A172 (cell line): ENCODE data around the genes SIN3B, USHBP1, PLVAP, CCDC194 and CCDC124.

GRCh38 chr19:16591008-16591751, 19.0 kb upstream of the SLC35E1 start:
- RAMPAGE, long total RNA: no peak

- RAMPAGE, long total RNA: no peak
These were observed 22.4 kb upstream of the SLC35E1 start for GRCh38 chr19:16594572-16595017.

- RAMPAGE, long total RNA: no peak
These were observed at the start of gene SIN3B for GRCh38 chr19:16829107-16830251. Gene SIN3B (plus strand): TSS chr19:16829398.

- RAMPAGE, long total RNA: no peak
These were observed 8.3 kb downstream of the SIN3B start for GRCh38 chr19:16837495-16837972.

- RAMPAGE, long total RNA: no peak
These were observed 19.6 kb downstream of the MYO9B start for GRCh38 chr19:17094853-17095802.

GRCh38 chr19:17197616-17198306, 17.4 kb upstream of the USE1 start:
- RAMPAGE, long total RNA: no peak

DNA sequence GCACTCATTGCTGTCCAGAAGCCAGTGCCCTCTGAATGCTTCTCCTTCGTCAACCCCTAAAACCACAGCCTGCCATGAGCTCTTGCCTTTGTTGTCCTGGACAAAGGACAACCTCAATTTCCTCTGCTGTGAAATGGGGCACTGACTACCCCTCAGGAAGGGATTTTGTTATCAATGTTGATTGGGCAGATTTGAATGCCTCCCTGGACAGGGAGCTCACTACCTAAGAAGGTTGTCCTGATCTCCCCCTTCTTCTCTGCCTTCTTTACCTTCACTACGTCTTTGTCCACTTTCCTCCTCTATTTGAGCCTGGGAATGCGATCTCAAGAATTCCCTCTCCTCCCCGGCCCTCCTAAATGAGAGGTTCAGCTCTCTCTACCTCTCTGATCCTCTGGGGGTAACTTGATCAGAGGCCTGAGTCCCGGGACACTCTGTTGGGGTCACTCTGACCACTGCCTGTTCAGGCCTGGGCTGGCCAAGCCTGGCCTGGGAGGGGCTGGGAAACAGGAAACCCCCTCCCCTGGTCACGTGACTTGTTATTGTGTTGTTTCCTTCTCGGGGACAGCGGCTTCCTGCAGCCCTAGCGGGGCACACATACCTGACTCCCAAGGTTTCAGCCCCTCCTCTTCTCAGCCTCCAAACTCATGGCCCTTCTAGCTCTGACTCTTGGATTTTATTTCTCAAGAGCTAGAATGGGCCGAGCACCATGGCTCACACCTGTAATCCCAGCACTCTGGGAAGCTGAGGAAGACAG, at the start of gene USHBP1:
USHBP1 (minus strand) TSS at position 454 of the 754 bp plus-strand sequence.
- RAMPAGE, long total RNA: no peak

- RAMPAGE, long total RNA: no peak
These were observed 4.1 kb downstream of the BABAM1 start for GRCh38 chr19:17271281-17271727.

DNA sequence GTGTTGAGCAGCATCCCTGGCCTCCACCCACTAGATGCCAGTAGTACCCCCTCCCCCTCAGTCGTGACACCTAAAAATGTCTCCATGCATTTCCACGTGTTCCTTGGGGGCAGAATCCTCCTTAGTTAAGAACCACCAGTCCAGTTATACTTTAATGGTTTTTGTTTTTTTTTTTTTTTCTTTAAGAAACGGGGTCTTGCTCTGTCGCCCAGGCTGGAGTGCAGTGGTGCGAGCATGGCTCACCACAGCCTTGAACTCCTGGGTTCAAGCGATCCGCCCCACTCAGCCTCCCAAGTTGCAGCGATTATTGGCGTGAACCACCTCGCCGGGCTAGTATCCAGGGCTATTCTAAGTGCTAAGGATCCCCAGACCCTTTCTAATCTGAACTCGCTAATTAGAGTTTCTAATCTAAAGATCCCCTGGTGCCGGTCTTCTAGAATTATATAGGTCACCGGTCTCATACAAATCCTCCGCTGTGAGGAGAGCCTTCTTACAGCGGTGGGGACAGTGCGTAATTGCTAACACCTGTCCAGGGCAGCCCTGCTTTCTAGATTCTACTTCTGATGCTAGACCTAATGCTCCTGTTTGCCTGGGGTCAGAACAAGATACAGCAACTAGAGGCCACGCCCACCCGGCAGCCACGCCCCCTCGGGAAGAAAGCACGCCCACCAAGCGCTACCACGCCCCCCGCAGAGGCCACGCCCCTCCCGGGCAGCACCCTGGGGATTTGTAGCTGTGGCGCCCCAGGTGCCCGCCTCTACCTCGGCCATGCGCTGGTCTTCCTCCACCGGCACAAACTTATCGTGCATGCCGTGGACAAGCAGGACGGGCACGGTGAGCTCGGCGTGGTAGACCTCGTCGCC, 9.5 kb downstream of the ABHD8 start:
- RAMPAGE, long total RNA: no peak

DNA sequence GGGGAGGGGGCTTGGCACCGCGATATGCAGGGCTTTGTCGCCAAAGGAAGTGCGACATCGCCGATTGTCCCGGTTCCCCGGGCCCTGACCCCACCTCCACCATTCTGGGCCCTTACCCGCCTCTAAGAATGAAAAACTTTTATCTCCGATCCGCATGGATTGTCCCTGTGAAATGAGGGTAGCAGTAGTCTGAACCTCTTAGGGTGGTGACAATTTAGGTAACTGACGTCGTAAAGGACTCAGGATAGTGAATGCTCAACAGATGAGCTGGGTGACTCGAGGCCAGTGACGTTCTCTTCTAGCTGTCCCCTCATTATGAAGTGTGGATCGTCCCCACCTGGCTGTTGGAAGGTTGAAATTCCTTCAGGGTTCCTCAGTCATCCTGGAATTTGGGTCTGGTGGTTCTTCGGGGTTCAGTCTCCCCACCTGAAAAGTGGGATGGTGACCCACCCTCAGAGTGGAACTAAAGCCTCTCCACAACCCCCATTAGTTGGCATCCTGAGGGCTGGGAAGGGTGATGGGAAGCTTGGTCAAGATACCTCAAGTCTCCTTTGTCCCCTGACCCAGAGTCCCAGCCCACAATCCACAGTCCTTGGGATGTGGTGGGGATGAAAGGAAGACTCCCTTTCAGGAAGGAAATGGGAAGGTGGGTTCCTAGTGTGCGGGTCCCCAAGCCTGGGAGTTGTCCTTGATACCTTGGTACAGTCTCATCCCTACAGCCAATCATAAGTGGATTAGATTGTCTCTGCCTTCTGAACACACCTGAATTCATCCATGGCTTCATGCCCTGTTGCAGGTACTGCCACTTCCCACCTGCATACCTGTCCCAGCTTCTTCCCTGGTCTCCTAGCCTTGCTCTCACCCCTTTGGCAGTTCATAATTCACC, 931 bp downstream of the DDA1 start:
- RAMPAGE, long total RNA: no peak

- RAMPAGE, long total RNA: no peak
These were observed 581 bp downstream of the ANO8 start for GRCh38 chr19:17334209-17334339.

GRCh38 chr19:17337726-17338527, 574 bp downstream of the GTPBP3 start:
- RAMPAGE, long total RNA: no peak

DNA sequence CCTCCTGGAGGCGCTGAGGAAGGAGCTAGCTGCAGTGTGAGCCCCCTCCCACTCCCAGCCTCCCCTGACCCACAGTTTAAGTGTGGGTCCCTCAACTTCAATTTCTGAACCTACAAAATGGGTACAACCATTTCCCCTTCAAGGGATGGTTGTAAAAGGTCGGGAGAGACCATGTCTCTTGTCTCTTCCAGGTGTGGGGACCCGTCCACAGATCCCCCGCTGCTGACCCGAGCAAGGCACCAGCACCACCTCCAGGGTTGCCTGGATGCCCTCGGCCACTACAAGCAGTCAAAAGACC, 3.9 kb downstream of the GTPBP3 start:
- RAMPAGE, long total RNA: no peak

- RAMPAGE, long total RNA: no peak
These were observed at the start of gene PLVAP for GRCh38 chr19:17376971-17377887. Gene PLVAP (minus strand): TSS chr19:17377342.

- RAMPAGE, long total RNA: no peak
These were observed at the start of gene CCDC194 for GRCh38 chr19:17393798-17394402. Gene CCDC194 (minus strand): TSS chr19:17394196.

GRCh38 chr19:17414973-17415535, 4.8 kb upstream of the MVB12A start:
- RAMPAGE, long total RNA: no peak

DNA sequence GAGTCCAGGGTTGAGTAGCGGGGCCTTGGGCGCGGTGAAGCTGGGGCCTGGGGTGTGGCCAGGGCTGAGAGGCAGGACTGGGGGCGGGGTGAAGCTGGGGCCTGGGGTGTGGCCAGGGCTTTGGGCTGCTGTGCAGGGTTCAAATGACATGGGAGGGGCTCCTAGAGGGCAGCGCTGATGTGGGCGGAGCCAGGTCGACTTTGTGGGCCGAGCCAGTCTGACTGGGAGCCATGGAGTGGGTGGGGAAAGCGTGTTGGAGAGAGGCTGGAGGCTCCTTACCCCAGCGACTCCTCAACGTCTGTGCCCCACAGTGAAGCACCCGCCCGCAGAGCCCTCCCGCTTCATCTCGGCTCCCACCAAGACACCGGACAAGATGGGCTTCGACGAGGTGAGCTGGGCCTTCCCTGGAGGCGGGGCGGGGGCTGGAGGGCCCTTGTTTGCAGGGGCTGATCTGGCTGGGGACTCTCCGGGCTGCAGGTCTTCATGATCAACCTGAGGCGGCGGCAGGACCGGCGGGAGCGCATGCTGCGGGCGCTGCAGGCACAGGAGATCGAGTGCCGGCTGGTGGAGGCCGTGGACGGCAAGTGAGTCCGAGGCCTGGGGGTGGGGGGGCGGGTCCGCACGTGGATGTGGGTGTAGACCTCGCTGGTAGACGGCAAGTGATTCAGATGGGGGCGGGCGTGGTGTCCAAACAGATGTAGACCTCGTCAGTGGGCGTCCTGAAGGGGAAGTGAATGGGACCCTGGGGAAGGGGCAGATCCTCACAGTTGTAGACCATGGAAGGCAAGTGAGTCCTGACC, 21.6 kb downstream of the COLGALT1 start:
- RAMPAGE, long total RNA: no peak

- RAMPAGE, long total RNA: no peak
These were observed 50.6 kb downstream of the COLGALT1 start for GRCh38 chr19:17605603-17606967.

DNA sequence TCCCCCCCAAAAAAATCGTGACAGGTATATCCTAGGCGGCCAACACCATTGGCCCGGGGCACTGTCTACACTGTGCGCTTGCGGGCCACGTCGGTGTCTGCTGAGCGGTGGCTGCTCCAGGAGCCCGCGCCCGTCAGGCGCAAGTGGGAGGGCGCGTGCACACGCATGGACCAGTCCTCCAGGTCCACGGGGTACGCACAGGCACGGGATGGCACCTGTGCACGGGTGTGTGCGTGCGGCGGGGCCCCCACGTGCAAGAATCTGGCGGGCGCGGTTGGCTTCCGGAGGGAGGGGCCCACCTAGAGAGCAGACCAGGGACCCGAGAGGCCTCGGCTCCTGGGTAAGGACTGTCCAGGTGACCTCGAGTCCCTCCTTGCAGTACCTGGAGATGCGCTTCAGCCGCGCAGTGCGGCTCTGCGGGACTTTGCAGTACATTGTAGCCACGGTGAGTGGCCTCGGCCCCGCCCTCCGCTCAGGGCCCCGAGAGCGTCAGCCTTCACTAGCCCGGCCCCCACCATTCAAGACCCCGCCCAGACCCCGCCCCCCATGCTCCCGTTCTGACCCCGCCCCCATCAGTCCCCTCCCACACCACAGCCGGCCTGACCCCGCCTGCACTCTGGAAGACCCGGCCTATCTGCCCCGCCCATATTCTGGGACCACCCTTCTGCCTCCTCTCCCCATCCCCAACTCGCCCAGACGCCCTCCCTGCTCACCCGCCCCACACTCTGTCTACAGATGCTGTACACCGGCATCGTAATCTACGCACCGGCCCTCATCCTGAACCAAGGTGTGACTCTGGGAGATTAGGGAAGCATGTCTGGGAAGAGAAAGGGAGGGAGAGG, 2.2 kb downstream of the SLC5A5 start:
- RAMPAGE, long total RNA: no peak

DNA sequence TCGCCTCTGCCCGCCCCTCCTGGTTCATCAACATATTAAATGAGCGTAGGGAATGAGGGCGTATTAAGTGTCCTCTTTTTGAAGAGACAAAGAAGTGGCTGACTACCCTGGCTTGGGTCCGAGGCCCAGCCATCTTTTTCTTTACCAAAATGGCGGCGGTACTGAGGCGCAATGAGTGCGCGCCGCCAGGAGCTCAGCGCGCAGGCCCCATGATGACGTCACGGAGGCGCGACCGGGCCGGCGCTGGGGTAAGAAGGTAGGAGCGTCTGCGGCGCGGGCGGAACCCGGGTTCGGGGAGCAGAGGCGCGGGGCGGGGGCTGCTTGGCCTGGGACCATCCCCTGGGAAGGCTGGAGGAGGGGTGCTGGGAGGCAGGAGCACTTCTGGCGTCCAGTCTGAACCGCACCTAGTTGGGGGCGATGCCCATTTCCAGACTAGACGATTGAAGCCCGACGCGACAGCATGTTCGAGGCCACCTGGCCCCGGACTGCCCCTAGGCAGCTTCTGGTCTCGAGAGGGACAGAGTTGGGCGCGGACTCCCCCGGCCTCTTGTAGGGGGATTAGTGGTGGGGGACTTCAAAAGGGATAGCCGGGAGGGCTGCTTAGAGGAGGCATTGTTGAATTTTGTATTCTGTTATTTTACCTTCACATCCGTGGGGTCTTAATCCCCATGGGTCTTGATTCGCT, at the start of gene CCDC124:
CCDC124 (plus strand) TSS at position 223 of the 685 bp plus-strand sequence.
- RAMPAGE, long total RNA: start-site peak on the plus strand centred at position 228 of the sequence, 15 bp wide, 73 and 49 reads in 2 replicates